Measurements from ENCODE around the genes DOP1A and PNRC1.

DNA sequence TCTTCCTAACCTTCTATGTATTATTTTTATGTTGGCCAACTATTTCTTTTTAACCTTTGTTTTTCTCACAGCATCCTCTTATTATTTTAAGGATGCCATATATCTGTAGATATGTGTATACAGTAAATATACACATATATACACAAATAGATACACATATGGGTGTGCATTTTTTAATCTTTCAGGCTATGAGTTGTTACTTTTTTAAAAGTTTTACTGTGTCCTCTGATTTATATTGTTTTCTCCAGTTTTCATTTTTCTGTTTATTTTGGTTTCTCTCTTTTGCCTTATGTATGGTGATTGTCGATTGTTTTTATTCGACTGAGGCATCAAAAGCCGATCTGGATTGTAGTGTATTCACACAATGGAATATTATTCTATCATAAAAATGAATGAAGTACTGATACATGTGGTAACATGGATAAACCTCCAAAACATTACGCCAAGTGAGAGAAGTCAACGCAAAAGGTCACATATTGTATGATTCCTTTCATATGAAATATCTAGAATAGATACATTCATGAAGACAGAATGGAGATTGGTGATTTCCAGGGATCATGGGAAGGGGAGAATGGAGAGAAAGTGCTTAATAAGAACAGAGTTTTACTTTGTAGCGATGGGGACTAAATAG lies 251.8 kb downstream of the BCKDHB start:
- RAMPAGE, total RNA = no peak

DNA sequence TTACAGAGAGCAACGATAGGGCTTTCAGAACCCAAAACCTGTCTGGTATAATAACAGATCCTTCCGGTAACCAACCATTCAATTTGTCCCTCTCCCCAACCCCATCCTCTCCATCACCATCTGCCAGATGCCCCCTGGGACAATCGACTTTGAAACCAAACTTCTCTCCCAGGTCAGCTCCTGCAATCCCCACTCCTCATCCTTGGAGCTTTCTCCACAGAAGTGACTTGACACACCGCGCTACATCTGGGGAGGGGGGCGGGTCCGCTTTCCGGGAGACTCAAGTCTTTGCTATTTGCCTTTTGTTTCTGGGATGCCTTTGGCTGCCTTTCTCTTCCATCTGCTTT lies 852 bp upstream of the TPBG start:
- RAMPAGE, total RNA = no peak

- RAMPAGE, total RNA = no peak
These were observed 194.6 kb downstream of the TPBG start for GRCh38 chr6:82558264-82558523.

GRCh38 chr6:83067216-83068537 lies at the start of gene DOP1A:
DOP1A (plus strand) TSS chr6:83067671.
- RAMPAGE, total RNA = no peak

GRCh38 chr6:83071091-83072064 lies 3.9 kb downstream of the DOP1A start:
- RAMPAGE, total RNA = no peak

DNA sequence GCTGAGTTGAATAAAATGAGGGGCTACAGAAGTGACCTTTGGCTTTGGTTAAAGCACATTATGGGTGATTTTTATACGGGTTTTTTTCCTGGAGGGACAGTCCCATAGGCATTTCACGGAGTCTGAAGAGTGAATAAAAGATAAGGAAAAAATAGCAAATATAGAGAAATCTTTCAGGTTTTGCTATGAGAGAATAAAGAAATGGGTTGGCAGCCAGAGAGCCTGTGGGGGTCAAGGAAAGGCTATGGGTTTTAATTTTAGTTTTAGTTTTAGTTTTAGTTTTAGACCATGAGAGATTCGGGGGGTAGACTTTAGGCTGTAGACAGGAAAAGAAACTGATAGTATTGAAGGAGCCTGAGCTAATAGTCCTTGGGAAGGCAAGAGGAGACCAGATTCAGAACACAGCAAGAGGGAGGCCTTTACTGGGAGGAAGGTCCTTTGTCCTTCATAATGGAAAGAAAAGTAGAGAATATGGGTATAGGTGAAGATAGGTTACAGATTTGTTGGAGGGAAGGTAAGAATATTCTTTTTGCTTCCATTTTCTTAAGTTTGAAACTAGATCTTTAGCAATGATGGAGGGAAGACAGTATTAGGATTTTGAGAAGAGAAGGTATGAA lies 19.3 kb downstream of the DOP1A start:
- RAMPAGE, total RNA = no peak

DNA sequence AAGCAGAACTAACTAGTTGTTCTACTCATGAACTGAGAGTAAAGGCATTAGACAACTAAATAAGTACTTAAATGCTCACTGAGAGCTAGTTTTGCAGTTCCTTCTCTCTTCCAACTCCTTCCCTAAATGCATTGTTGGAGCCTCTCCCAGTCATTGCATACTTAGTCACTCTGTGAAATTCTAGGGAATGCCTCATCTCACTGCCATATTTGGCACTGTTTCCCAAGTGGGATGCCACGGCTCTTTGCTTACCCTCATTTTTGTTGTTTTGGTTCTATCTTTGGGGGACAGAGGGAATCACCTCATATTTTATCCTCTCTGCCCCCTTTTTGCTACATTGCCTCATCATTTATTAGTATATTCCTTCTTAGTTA lies 183.9 kb upstream of the CEP162 start:
- RAMPAGE, total RNA = no peak

DNA sequence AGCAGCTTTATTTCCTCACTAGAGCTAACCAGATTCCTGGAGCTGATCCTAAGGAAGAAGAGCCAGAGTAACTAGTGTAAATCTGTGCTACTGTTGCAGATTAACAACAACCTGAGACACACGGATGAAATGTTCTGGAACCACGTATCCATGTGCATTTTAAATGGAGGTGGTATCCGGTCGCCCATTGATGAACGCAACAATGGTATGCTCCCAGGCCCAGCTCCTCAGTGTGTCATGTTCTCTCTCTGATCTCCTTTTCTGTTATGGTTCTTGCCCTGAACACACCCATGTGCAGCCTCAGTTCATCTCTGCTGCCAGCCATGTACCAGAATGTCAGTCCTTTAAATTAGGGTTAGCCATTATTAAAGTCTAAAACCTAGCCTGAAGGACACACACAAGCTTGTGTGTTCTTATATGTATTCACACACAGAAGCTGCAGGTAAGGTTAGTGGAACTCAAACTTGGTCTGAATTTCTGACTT lies 39.6 kb downstream of the NT5E start:
- RAMPAGE, total RNA = no peak

GRCh38 chr6:85865654-85866907 lies 223.4 kb upstream of the SYNCRIP start:
- RAMPAGE, total RNA = no peak

GRCh38 chr6:86005015-86005214 lies 362.2 kb upstream of the SYNCRIP start:
- RAMPAGE, total RNA = no peak

- RAMPAGE, total RNA = no peak
These were observed 644.3 kb upstream of the HTR1E start for GRCh38 chr6:86293025-86293429.

- RAMPAGE, total RNA = no peak
These were observed 629 bp upstream of the ZNF292 start for GRCh38 chr6:87154777-87155095.

GRCh38 chr6:87264383-87264956 lies 57.9 kb upstream of the SMIM8 start:
- RAMPAGE, total RNA = no peak

GRCh38 chr6:87322724-87323404 lies 476 bp downstream of the SMIM8 start:
- RAMPAGE, total RNA = no peak

DNA sequence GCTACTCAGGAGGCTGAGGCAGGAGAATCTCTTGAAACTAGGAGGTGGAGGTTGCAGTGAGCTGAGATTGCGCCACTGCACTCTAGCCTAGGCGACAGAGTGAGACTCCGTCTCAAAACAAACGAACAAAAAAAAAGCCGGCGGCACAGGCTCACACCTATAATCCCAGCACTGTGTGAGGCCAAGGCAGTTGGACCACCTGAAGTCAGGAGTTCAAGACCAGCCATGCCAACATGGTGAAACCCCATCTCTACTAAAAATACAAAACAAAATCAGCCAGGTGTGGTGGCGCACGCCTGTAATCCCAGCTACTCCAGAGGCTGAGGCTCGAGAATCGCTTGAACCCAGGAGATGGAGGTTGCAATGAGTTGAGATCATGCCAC lies 5.2 kb downstream of the AKIRIN2 start:
- RAMPAGE, total RNA = no peak

DNA sequence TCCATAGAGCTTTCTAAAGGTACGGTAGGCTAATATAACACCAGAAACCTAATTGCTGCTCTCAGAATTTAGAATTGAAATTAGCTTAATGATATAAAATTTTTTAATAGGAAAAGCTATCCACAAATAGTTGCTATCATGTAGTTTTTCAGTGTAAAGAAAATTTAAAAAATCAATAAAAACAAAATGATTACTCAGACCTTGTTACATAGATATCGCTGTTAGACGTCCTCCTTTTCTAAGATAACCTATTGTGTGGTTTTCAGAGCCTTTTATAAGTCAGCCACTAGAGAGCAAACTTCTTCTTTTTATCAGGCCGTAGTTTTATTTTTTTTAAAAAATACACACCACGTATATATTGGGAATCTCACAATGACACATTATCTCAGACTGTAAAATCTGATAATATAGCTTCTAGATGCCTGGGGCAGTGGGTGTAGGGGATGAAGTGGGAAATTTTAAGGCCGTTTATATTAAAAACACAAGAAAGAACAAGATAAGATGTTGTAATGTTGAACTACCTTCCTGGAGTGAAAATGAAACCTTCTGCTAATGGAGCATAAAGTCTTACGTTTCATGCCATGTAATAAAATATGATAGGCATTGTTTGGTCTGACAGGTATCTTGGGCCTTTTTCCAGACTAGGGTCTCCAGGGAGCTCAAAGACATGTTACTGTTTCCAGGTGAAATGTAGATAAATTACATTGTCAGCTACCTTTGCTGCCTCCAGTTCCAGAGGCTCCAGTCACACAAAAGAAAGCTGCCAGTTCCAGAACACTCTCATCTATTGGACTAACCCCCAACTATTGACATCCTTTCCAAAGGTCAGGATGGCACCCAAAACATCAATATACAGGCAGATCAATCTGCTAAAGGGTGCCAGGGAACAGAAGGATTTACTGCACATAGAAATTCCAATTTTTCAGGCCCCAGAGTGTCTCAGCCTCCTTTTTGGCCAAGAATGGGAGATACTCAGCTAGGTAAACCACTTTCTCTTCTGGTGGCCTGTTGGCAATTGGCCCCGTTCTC lies 130.1 kb upstream of the AKIRIN2 start:
- RAMPAGE, total RNA = no peak

- RAMPAGE, total RNA = no peak
These were observed 126.7 kb upstream of the SPACA1 start for GRCh38 chr6:87920895-87921463.

GRCh38 chr6:88165432-88165774 lies 744 bp downstream of the CNR1 start:
- RAMPAGE, total RNA = no peak

- RAMPAGE, total RNA = no peak
These were observed 46.0 kb upstream of the PNRC1 start for GRCh38 chr6:89034330-89035118.

DNA sequence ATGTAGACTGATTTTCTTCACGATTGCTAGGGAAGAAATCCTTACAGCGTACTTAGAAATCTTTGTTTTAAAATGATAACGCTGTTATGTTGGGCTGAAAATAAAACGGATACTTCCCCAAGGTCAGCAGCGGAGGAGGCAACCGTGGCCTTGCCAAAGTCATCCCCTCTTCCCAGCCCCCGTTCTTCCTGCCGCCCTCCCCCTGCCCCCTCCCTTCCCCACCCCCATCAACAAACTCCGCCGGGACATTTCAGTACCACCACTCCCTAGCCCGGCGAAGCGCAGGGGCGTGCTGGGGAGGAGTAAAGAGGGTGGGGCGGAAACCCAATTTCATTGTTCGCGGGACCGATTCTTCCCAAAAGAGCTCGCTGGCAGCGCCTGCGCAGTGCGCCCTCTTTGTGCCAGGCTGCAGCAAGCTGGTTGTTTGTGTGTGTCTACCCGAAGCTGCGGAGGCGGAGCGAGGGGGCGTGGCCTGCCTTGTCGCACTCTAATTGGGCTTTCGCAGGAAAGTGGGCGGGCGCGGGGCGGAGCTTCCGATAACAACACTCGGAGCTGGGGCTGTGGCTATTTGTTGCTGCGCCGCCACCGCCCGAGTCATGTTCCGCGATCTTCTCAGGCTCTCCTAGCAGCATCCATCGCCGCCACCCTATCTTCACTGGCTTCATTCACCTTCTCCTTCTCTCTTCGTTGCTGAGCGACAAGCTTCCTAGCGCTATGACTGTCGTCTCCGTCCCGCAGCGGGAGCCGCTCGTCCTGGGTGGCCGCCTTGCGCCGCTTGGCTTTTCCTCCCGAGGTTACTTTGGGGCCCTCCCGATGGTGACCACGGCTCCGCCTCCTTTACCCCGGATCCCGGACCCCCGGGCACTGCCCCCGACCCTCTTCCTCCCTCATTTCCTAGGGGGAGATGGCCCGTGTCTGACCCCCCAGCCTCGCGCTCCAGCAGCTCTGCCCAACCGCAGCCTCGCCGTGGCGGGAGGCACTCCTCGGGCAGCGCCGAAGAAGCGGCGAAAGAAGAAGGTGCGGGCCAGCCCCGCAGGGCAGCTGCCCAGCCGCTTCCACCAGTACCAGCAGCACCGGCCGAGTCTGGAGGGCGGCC lies at the start of gene PNRC1:
TSS of gene PNRC1 (plus strand) at position 571 of the 1,096 bp plus-strand sequence.
- RAMPAGE, total RNA = no peak